Spinal cord (tissue), 3 donors: ENCODE results near the genes ZNF679, ERV3-1, ASL and TPST1.

GRCh38 chr7:55707902-55708491 is 135.7 kb upstream of the VOPP1 start:
- PRO-cap = no peak
- RAMPAGE, long total RNA = no peak

GRCh38 chr7:55965852-55966365 is 1.5 kb downstream of the NIPSNAP2 start:
- PRO-cap = no peak
- RAMPAGE, long total RNA = no peak

- PRO-cap = no peak
- RAMPAGE, long total RNA = no peak
Measured at GRCh38 chr7:56058227-56058868, 5.7 kb upstream of the SUMF2 start.

DNA sequence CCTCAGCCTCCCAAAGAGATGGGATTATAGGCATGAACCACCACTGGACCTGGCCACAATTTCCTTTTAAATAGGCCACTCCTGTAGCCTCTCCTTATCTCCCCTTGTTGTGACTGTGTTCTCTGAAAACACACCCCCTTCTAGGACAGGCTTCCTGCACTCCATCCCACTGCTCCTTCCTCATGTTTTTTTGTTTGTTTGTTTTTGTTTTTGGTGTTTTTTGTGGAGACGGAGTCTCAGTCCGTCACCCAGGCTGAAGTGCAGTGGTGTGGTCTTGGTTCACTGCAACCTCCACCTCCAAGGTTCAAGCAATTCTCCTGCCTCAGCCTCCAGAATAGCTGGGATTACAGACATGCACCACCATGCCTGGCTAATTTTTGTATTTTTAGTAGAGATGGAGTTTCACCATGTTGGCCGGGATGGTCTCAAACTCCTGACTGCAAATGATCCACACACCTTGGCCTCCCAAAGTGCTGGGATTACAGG is 2.8 kb downstream of the PHKG1 start:
- PRO-cap = no peak
- RAMPAGE, long total RNA = no peak

DNA sequence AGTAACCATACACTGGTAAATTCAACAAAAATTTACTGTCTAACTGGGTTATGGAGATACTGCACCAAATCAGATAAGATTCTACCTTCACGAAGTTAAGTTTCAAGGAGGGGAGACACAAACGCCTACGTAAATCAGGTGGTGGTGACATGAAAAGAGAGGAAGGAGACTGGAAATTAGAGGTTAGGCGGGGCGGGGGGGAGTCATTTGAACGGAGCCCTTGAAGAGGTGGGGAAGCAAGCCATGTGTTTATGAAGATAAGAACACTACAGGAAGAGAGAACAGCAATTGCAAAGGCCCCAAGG is 781 bp upstream of the CHCHD2 start:
- PRO-cap = no peak
- RAMPAGE, long total RNA = no peak

GRCh38 chr7:57328225-57329055 is 121.5 kb upstream of the ZNF716 start:
- PRO-cap = no peak
- RAMPAGE, long total RNA = no peak

GRCh38 chr7:57348742-57349362 is 101.1 kb upstream of the ZNF716 start:
- PRO-cap = no peak
- RAMPAGE, long total RNA = no peak

DNA sequence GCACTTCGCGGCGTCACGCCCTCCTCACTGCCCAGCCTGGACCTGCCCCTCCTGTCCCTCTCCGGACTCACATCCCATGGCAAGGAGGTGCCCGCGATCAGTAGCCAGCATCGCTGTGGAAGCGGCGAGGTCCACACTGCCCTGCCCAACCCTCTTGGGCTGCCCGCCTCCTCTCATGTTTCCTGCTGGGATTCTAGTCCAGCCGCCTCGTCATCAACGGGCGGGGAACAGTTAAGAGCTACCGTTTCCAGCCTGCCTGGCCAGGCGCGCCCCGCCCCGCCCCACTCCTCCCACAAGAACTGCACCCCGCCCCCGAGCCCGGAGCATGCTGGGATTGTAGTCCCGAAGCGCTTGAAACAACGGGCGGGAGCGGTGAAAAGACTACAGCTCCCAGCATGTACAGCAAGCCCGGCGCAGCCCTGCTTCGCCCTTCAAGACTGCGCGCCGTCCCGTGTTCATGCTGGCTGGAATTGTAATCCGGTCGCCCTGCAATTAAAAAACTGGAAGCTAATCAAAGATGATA is 930.5 kb upstream of the ZNF722 start:
- PRO-cap = no peak
- RAMPAGE, long total RNA = no peak

DNA sequence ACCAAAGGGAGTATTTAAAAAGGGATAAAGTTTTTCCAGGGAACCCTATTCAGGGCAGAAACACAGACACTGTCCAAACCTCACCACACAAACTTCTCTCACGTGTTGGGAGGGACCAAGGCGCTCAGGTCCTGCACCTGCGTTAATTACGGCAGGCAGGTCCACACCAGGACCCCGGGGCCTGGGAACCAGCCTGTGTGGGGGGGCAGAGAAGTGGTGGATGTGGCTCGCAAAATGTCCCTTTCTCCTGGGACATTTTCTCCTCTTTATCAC is 73.5 kb upstream of the ZNF722 start:
- PRO-cap = no peak
- RAMPAGE, long total RNA = no peak

DNA sequence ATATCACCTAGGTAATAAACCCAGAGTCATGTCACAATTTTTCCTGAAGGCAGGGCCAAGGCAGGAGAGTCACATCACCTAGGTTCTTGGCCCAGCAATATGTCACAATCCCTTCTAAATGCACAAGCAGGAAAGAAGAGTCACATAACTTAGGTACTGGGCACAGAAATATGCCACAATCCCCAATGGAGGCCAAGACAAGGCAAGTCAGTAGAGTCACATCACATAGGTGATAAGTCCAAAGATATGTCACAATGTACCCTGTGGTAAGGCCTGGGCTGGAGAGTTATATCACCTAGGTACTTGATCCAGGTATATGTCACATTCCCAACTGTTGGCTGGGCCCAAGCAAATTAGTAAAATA is at the start of gene ZNF679:
ZNF679 (plus strand) TSS at position 299 of the 364 bp plus-strand sequence.
- PRO-cap = no peak
- RAMPAGE, long total RNA = no peak

DNA sequence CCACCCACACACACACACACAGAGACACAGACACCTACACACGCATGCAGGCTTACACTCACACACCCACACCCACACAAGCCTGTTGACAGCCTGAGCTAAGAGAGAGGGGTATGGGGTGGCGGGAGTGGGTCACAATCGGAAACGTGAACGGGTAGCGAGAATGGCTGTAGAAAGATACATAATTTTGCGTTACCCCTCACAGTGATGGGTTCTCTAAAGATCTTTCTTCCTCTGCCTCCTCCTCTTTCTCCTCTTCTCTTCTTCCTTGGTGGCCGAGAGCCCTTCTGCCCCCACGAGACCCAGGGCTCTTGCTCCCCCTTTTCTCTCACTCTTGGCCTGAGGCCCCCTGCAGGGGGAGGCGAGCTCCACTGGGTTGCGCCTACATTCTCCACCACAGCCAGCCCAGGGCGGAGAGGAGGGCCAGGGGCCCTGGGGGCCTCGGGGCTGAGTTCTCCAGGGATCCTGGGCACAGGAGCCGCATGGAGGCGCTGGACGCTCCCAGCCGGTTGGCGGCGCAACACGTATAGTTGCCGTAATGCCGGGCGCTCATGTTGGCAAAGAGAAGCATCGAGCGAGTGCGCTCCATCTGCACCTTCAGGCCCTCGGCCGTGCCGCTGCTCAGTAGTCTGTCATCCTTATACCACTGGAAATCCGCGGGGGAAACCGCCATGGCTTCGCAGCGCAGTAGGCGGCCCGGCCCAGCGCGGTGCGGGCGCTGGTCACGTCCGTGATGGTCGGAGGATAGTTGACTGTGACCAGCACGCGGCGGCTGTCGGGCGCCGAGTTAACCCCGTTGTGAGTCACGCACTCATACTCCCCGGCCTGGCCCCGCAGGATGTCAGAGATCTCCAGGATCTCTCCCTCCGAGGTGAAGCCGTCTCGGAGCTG is 6.4 kb upstream of the ZNF680 start:
- PRO-cap = no peak
- RAMPAGE, long total RNA = no peak

GRCh38 chr7:65006141-65007093 is at the start of gene ERV3-1:
ERV3-1 (minus strand) TSS chr7:65006687.
- PRO-cap = no peak
- RAMPAGE, long total RNA = start-site peak on the minus strand at chr7:65006662-65006706, 319 and 413 reads in 2 replicates

DNA sequence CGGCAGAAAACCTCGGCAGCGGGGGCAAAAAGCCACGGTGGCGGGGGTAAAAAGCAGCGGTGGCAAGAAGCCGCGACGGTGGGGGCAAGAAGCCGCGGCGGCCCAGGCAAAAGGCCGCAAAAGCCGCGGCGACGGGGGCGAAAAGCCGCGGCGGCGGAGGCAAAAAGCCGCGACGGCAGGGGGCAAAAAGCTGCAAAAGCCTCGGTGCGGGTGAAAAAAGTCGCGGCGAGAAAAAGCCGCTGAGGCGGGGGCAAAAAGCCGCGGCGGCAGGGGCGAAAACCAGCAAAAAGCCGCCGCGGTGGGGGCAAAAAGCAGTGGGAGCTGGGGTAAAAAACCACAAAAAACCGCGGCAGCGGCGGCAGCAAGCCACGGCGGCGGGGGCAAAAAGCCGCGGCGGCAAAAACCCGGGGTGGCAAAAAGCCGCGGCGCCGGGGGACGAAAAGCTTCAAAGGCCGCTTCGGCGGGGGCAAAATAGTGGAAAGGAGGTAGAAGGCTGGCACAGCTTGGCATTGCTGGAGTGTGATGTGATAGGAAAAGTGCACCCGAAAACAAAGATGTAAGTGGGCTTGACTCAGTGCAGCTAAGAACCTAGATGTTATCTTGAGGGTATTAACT is 136.1 kb downstream of the ZNF92 start:
- PRO-cap = no peak
- RAMPAGE, long total RNA = no peak

DNA sequence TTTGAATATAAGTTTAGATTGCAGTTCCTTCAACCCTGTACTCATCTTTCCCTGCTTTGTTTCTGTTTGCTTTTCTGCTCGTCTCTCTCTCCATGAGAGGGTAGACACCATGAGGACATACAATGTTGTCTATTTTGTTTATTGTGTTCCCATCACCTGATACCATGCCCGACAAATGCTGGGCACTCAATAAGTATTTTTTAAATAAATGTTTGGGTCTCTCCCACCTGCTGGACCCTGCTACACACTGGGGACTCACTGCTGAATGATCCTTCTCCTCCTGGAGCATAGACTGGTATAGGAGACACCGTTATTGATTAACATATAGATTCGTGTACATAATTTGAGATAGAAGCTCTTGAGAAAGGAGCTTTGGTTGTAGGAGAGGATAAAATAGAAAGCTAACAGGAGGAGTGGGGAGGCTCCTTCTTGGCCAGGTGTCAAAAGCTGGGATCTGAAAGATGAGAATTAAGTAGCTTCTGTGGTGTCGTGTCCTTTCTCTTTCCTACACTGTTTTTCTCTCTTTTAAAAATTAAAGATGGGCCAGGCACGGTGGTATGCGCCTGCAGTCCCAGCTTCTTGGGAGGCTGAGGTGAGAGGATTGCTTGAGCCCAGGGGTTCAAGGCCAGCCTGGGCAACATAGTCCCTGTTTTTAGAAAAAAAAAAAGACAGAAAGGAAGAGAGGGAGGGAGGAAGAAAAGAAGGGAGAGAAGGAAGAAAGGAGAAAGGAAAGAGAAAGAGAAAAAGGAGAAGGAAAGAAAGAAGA is 47.5 kb downstream of the VKORC1L1 start:
- PRO-cap = no peak
- RAMPAGE, long total RNA = no peak

DNA sequence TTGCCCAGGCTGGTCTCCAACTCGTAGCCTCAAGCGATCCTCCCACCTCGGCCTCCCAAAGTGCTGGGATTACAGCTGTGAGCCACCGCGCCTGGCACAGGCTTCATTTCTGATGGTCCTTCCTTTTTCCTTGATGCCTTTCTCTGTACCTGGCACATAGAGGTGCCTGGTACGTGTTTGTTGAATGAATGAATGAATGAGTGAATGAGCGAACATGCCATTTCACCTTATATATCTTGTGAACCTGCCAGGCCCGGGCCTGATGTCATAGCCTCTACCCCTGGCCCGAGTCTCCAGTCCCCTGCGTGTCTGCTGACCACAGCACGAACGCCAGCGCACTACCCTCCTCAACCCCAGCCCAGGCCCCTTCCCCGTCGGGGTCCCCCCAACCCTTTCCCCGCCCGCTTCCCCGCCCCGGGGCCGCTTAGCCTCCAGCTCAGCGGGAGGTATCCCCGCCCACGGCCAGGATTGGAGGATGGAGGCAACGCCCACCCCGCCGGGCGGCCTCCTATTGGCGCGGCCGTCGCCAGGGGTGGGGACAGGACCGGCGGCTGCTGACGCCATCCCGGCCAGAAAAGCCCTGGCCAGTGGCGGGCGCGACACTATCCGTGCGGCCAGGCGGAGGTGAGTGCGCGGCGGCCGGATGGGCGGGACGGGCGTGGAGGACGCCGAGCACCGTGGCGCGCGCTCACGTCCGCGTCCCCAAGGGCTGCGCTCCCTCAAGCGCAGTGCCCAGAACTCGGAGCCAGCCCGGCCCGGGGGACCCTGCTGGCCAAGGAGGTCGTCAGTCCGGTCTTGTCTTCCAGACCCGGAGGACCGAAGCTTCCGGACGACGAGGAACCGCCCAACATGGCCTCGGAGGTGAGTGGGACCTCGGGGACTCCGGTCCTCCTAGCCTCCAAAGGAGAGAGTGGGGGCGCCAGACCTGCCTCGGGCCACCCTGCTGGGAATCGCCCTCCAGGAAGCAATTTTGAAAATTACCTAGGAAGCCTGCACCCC is at the start of gene ASL:
ASL (plus strand) TSS at position 587 of the 999 bp plus-strand sequence.
- PRO-cap = no peak
- RAMPAGE, long total RNA = no peak

GRCh38 chr7:66076232-66076766 is 680 bp downstream of the ASL start:
- PRO-cap = no peak
- RAMPAGE, long total RNA = no peak

- PRO-cap = no peak
- RAMPAGE, long total RNA = no peak
Measured at GRCh38 chr7:66145407-66145747, 30.7 kb downstream of the CRCP start.

DNA sequence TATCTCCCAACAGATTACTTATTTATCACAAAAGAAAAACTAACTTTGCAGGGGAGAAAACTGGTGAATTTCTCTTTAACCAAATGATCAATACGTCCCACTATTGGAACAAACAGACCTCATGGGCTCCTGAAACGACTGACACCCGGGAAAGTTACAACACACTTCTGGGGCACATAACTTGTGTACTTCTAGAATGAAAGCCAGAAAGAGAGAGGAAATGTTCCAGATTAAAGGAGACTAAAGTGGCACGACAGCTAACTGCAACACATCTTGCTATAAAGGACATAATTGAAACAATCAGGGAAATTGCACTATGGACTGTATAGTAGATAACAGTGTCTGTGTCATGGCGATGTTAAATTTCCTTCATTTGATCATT is 14.6 kb upstream of the TPST1 start:
- PRO-cap = no peak
- RAMPAGE, long total RNA = no peak

- PRO-cap = unidirectional peak, plus-strand start at chr7:66205334
- RAMPAGE, long total RNA = no peak
Measured at GRCh38 chr7:66204812-66206218, at the start of gene TPST1. TPST1 (plus strand) TSS chr7:66205334.

GRCh38 chr7:66306298-66306665 is 101.1 kb downstream of the TPST1 start:
- PRO-cap = no peak
- RAMPAGE, long total RNA = no peak